Left cardiac atrium (tissue), 1 donor: ENCODE measurements around the genes RBP3, C10orf71 and OGDHL.

GRCh38 chr10:47254849-47255572 is 45.0 kb upstream of the GDF10 start:
- PRO-cap: no peak

DNA sequence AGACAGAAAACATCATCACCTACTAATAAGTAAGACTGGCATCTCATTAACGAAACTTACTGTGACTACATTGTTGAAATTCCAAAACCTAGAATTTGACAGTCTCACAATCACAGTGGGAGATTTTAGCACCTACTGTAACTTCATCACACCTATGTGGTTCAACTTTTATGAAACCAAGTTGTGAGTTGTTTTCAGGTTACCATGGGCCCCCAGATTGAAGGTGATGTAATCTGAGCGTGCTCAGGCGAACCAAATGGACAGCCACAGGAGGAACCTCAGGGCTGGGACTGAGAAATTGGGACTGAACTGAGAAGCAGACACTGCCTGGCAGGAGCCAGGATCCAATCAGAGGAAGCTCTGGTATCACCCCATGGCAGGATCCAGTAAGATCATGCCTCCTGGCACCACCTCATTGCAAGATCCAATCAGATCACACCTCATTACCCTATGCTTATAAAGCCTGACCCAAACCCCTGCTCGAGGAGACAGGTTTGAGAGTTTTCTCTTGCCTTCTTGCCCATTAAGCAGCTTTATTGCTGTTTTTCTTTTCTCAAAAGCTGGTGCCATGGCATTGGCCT is 43.3 kb upstream of the GDF10 start:
- PRO-cap: no peak

- PRO-cap: no peak
Measured at GRCh38 chr10:47348224-47348591, at the start of gene RBP3. Gene RBP3, plus strand, starts transcription at chr10:47348363.

DNA sequence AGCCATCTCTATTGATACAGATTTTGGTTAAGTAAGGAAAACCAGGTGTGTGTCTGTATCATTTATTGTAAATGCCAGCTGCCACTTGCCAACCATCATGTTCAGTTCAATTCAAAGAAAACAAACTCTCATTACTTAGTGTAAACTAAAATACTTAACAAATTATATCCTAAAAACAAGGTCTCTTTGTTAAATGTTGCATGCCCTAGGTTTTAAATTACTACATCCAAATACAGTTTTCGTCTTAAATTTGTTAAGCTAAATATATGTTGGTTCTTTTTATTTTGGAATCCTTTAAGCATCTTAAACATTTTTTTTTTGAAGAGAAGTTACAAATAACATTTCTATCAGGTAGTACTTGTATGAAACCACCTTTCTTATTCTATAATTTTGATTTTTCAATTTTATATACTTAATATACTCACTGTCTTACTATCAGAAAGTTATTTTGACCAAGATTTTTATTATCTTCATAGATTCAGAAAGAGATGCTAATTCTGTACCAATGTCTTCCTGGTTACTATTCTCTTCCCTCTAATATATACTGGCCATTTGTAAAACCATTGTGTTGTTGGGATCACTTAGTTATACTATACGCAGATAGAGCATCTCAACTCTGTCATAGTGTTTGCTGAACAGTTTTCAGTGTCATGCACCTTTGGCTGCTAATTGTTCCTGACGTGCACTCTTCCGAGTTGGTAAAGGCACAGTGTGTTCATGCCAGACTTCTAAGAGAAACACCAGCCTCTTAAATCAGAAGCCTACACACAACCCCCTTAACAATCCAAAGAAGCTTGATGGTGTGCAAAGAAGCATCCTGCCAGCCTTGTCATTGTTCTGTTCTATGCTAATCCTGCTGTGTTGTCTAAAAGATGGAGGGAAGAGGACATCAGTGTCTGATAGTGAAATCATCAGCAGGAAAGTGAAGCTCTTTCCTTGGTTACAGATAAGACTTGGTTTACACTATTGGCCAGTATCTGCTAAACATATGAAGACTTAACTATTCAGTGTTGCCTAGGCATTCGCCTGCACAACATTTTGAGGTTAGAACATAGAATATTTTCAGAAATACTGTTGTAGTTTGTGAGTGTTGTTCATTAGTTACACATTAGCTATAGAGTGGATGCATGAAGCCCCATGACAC is 130.9 kb downstream of the MAPK8 start:
- PRO-cap: no peak

GRCh38 chr10:48468053-48468790 is 136.7 kb downstream of the ARHGAP22 start:
- PRO-cap: no peak

- PRO-cap: no peak
Measured at GRCh38 chr10:48625072-48625380, 20.2 kb upstream of the ARHGAP22 start.

DNA sequence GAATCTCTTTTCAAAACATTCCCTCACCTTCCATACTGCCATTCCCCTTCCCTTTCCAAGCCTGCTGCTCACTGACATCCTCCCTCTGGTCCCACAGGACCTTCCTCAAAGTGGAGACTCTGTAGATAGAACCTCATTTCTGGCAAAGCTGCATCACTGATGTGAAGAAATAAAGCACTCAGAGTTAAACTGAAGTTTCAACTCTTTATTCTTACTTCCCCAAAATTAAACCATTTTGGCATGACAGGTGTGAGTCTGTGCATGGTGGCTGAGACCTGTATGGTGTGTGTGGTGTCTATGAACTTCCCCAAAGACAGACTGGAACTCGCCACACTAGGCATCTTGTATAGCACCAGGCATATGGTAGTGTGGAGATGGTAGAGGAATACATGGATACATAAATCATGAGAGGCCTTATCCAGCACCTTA is 6.7 kb upstream of the WDFY4 start:
- PRO-cap: no peak

DNA sequence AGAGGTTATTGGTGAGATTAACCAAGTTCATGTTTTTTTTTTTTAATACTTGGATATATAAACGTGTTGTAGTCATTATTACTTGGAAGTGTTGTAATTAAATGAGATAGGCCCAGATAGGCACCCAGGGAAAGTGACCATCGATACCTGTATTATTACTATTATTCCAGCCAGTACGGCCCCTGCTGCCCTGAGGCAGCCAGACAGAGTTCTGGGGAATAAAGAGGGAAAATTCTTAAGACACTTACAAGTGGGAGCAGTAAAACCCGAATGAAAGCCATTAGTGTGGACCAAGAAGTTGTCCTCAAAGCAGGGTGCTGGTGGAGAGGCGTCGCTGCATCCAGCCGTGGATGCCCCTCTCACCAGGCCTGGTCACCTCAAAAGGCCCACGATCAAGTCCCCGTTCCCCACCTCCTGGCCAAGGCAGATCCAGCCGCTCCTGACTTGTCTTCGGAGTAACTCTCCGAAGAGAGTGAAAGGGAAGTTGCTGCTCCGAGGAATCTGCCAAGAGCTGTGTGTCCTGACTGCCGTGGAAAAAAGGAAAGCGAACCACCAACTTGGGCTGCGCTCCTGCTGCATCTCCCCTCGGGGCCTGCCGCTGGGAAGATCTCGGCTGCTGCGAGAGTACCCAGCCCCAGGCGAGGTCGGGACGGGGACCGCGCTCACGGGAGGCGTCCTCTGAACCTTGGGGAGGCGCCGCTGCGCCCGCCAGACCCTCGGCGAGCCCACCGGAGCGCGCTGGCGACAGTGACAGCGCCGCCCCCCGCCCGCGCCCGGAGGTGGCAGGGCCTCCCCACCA is 569 bp downstream of the VSTM4 start:
- PRO-cap: no peak

GRCh38 chr10:49139051-49139462 is 5.2 kb upstream of the FAM170B start:
- PRO-cap: no peak

DNA sequence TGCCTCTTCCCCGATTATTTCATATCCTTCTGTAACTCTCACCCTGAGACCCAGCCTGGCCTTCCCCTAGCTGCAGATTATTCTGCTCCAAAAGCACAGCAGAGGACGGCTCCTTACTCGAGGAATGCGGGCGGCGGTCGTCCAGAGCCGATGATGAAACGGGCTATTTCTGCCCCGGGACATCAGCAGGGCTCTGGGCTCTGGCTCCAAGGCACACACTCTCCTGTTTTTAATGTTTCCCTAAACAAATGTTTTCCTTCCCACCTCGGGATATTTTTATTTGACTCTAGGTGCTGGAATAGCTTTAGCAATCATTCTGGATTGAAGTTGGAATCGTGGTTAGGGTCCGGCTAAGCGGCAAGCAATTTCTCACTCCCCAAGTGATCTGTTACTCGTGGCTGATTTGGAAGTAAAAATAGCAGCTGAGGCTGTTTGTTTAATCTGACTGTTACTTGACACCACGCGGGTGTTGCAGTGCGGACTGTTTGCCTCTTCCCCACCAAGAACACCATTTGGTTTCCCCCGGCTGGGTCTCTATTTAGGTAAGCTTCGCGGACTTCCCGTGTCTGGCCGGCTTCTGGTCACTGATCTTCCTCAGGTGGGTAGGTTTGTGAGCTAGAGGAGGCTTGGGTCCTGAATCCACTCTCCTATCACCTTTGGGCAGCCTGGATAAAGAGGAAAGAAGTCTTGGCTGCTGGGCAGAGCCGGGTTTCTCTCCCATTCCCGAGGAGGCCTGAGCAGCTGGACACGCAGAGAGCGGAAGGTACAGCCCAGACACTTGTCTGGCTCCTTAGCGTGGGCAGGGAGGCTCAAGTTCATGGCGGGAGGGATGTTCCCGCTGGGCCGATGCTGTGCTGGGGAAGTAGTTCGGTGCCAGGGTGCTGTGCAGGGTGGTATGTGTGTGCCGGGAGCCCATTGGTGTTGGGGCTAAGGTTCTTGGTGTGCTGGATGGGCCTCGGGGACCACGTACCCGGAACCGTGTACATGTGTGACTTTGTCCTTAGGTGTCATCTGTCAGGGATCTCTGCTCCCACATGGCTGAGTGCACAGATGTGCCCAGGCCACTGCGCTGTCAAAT is at the start of gene C10orf71:
C10orf71 (plus strand) TSS at position 479 of the 1,078 bp plus-strand sequence.
- PRO-cap: bidirectional peak, plus-strand start at position 182 of the sequence, minus-strand start at position 79 of the sequence; bidirectional peak, plus-strand start at position 515 of the sequence, minus-strand start at position 387 of the sequence

DNA sequence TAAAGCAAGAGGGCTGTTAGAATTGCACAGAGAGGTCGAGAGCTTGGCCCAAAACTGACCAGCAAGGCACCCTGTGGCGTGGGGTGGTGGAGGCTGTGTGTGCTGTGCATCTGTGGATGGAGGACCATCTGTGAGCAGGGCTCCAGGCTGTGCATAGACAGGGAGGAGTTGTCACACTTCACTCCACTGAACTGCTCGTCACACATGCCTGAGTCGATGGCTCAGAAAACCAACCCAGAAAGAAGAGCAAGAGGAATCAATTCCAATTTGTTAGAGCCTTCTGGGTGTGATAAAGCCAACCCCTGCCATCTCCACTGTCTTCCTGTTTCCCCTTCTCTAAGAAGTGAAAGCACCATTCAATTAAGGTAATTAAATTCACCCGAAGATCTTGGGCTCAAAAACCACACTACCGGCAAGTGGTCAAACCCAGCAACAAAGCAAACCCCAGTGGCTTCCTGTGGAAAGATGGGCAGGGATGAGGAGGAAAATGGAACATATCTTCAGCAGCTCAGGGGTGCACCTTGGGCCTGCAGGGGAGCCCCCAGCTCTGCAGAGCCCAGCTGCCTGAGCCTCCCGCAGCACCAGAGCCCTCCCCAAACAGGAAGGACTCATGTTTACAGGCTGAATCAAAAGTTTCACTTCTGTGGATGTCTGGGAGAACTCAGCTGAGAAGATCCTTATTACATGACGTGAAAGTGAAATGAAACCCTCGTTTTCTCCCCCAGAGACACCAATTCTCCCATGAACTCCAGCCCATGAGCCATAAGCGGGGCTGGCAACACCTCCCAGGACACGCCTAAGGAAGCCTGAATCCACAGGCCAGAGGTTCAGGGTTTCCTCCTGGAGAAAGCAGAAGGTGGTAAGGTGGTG is 10.9 kb downstream of the C10orf71 start:
- PRO-cap: no peak

GRCh38 chr10:49760420-49761369 is 1.4 kb downstream of the OGDHL start:
- PRO-cap: no peak

DNA sequence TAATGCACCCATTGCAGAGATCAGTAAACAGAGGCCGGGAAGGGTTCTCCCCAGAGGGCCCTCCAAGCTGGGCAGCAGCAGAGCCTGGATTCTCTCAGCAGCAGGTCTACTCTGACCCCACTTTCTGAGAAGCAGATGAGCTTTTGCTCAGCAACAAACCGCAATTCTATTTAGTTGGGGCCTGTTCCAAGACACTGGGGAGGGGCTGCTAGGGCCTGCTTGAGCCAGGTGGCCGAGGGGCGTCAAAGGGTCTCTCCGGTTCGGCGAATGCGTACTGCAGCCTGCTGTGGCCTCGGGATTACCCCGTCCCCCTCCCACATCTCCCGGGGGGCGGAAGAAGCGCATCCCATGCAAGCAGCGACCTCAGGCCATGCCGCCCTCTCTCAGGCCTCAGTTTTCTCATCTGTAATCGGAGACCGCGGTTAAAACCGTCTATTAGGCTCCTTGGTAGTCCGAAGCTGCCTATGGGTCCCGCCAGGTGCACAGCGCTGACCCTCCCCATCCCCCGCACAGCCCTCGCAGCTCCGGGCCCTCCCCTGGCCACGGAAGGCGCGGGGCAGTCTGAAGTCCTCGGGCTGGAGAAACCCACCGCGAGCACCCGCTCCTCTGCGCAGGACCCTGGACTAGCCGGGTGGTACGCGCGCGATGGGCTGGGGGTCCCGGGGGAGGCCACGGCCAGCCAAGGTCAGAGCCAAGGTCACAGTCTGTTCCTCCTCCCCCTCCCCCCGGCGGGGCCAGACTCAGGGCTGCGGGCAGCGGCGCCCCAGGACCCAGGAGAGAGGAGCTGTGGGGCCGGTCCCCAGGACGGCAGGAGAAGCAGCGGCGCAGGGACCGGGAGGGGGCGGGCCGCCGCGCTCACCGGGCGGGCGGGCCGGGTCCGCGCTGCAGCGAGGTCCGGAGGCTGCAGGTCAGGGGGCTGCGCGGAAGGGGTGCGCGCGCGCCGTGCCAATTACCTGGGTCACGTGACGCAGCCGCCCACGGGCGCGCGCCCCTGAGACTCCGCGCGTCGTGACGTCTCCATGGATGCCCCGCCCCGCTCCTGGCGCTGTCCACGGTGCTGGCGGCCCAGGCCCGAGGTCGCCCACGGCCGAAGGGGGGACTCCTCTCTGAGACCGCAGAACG is at the start of gene OGDHL:
OGDHL (minus strand) TSS at position 944 of the 1,122 bp plus-strand sequence.
- PRO-cap: no peak

DNA sequence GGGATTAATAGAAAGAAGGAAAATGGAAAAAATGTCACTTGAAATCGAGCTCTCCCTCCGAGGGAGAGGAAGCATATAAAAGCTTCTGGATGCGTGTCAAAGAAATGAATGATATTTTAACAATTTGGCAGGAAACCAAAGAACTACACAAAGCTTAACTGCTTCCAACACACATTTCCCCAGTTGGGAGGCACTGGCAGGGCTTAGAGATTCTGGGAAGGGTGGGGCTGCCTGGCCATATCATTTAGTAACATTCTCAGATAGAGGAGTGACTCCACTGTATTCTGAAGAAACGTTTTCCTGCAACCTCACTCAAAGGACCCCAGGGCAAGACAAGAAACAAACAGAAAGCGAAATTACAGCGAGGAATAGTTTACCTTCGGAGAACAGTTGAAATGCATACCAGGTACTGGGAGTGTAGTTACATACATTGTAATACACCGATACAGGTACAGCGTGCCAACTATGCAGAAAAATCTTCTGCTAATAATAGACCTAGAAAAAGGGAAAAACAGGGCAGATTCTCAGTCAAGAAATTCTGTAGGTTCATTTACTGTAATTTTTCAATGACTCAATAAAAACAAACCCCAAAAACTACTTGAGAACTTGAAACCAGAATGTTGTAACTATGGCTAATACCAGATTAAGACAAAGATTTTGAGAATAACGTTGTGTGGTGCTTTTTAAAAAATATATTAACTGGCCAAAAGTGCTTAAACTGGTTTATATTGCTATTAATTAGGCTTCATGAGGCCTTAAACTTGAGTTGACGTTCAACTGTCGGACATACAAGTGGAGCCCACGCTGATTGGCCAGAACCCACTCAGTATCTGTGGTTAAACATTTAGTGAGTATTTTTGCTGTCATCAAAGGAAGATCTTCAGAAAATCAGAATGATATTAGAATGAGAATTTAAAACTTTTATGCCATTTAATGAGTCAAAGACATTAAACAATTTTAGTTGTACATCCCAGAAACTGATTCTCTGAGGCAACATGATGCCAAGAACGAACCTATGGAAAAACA is 75.8 kb upstream of the ASAH2 start:
- PRO-cap: no peak

- PRO-cap: no peak
Measured at GRCh38 chr10:50381550-50382179, 130.3 kb upstream of the ASAH2 start.

DNA sequence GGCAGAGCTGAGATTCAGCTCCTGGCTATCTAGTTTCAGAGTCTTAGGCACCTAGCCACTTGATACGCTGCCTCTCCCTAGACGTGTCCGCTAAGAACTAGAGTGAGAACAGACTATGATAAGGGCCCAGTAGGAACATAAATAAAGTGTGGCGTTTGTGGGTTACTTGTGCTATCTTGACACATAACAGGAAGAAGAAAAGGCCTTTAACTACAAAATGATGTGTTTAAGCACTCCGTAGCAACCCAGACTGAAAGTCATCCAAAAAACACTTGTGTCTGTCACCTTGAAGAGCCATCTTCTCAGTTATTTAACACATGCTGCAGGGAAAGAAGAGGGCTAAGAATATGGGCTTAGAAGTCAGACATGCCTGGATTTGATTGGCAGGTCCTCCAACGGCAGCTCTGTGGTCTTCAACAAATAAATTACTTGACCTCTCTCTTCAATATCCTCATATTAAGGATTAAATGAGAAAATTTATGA is 96.2 kb downstream of the SGMS1 start:
- PRO-cap: no peak

DNA sequence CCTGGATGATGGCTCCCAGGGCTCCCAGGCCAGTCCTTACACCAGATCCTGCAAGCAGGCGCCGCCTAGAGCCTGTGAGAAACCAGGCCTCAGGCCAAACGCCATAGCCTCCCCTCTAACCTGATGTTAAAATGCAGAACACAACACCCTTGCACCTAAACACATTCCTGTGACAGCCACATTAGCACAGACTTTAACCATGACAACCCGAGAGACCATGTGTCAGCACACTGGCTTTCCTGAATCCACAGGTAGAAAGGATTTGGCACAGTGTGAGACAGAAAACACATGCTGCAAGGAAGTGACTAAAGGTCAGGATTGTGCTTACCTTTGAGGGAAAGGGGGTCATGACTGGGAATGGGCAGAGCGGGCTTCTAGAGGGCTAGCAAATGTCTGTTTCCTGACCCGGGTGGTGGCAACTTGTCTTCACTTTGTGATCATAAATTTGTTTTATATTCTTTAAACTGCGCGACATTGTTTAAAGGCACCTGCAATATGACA is 59.8 kb downstream of the SGMS1 start:
- PRO-cap: no peak

- PRO-cap: no peak
Measured at GRCh38 chr10:50572759-50573285, 50.9 kb downstream of the SGMS1 start.

GRCh38 chr10:50621651-50622673 is 1.8 kb downstream of the SGMS1 start:
- PRO-cap: unidirectional peak, plus-strand start at chr10:50622412

DNA sequence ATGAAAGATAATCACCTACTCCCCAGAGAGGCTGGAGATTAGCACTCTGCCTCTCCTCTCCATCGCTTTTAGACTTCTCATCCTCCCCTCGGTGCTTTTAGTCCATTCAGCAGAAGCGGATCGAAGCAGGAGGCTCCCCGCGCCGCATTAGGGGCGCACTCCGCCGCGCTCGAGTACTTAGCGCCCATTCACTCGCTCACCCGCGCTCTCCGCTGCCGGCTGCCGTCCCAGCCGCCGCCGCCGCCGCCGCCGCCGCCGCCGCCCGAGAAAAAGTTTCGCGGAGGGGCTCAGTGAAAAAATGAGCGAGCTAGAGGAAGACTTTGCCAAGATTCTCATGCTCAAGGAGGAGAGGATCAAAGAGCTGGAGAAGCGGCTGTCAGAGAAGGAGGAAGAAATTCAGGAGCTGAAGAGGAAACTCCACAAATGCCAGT is 83.2 kb upstream of the PRKG1 start:
- PRO-cap: bidirectional peak, plus-strand start at position 205 of the sequence, minus-strand start outside the sequence